Neural cell (in vitro differentiated cells): ENCODE measurements around the genes SMOC1 and SYNJ2BP.

- RAMPAGE, long total RNA = no peak
These were observed 47.2 kb downstream of the SUSD6 start for GRCh38 chr14:69658416-69659139.

GRCh38 chr14:69767253-69767577, 273 bp downstream of the SRSF5 start:
- RAMPAGE, long total RNA = no peak

DNA sequence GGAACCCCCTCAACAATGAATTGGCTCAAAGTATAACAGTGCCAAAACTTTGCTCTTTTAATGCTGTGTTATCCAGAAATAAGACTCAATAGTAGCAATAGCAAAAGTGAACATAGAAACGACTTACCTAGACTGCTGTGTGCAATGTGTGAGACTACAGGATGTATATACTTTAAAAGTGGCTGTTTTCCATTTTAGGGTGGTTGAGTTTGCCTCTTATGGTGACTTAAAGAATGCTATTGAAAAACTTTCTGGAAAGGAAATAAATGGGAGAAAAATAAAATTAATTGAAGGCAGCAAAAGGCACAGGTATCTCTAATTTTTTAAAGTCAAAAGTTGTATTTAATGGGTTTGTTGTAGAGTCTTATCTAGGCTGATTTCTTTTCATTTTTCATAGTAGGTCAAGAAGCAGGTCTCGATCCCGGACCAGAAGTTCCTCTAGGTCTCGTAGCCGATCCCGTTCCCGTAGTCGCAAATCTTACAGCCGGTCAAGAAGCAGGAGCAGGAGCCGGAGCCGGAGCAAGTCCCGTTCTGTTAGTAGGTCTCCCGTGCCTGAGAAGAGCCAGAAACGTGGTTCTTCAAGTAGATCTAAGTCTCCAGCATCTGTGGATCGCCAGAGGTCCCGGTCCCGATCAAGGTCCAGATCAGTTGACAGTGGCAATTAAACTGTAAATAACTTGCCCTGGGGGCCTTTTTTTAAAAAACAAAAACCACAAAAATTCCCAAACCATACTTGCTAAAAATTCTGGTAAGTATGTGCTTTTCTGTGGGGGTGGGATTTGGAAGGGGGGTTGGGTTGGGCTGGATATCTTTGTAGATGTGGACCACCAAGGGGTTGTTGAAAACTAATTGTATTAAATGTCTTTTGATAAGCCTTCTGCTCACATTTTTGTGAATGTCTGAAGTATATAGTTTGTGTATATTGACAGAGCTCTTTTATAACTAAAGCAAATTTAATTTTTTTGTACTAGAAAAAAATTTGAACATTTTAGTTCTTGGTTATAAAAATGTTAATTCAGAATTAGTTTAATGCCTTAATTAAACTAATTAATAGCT, 4.2 kb downstream of the SRSF5 start:
- RAMPAGE, long total RNA = no peak

DNA sequence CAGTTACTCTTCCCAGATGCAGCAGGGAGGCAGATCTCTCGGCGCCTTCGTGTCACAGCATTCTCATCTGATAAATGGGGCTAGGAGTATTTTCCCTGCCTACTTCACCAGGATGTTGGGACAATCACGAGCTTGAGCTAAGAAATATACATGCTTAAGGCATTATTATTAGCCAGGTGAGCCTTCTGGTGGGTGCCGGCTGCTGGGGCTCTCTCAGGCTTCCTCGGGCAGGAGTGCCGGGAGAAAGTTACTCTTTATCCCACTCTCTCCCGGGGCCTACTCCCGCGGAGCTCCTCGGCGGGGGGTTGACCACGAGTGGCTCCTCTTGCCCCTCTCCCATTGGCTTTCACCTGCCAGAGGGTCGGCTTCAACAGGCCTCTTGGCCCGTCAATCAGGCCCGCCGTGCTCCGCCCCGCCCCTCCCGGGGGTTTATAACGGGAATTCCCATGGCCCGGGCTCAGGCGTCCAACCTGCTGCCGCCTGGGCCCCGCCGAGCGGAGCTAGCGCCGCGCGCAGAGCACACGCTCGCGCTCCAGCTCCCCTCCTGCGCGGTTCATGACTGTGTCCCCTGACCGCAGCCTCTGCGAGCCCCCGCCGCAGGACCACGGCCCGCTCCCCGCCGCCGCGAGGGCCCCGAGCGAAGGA, at the start of gene SMOC1:
Gene SMOC1 (plus strand): TSS at position 460 of the 645 bp plus-strand sequence.
- RAMPAGE, long total RNA = no peak

GRCh38 chr14:70252226-70252463, 63.4 kb upstream of the SLC8A3 start:
- RAMPAGE, long total RNA = no peak

- RAMPAGE, long total RNA = start-site peak on the minus strand at chr14:70416979-70417045, 374 and 245 reads in 2 replicates
These were observed at the start of gene SYNJ2BP for GRCh38 chr14:70416685-70417404. Gene SYNJ2BP (minus strand): TSS chr14:70417090.

- RAMPAGE, long total RNA = no peak
These were observed 8.2 kb downstream of the MED6 start for GRCh38 chr14:70592259-70592704.

GRCh38 chr14:70706984-70707863, 65.5 kb downstream of the TTC9 start:
- RAMPAGE, long total RNA = no peak

GRCh38 chr14:70738314-70738640, 71.0 kb downstream of the MAP3K9 start:
- RAMPAGE, long total RNA = no peak

- RAMPAGE, long total RNA = no peak
These were observed 24.2 kb upstream of the PCNX1 start for GRCh38 chr14:70882880-70883599.

DNA sequence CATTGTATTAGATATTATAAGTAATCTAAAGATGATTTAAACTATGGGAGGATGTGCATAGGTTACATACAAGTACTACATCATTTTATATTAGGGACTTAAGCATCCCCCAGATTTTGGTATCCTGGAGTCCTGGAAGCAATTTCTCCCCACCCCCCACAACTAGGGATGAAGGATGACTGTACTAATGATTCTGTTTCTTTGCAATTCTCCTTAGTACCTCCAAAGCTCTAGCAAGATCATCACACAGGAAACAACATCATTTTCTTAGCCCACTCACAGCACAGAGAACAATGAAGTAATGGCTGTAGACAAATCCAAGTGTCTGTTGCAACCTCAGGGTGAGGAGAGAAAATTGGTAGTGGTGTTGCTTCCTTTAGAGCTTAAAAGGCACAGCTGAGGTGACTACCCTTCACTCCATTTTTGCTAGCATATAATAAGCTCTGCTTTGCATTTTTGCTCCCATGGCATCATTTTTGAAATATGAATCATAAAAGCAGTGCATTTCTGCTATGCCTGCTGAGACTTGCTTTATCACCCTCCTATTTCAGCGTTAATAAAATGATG, 18.7 kb upstream of the PCNX1 start:
- RAMPAGE, long total RNA = no peak

DNA sequence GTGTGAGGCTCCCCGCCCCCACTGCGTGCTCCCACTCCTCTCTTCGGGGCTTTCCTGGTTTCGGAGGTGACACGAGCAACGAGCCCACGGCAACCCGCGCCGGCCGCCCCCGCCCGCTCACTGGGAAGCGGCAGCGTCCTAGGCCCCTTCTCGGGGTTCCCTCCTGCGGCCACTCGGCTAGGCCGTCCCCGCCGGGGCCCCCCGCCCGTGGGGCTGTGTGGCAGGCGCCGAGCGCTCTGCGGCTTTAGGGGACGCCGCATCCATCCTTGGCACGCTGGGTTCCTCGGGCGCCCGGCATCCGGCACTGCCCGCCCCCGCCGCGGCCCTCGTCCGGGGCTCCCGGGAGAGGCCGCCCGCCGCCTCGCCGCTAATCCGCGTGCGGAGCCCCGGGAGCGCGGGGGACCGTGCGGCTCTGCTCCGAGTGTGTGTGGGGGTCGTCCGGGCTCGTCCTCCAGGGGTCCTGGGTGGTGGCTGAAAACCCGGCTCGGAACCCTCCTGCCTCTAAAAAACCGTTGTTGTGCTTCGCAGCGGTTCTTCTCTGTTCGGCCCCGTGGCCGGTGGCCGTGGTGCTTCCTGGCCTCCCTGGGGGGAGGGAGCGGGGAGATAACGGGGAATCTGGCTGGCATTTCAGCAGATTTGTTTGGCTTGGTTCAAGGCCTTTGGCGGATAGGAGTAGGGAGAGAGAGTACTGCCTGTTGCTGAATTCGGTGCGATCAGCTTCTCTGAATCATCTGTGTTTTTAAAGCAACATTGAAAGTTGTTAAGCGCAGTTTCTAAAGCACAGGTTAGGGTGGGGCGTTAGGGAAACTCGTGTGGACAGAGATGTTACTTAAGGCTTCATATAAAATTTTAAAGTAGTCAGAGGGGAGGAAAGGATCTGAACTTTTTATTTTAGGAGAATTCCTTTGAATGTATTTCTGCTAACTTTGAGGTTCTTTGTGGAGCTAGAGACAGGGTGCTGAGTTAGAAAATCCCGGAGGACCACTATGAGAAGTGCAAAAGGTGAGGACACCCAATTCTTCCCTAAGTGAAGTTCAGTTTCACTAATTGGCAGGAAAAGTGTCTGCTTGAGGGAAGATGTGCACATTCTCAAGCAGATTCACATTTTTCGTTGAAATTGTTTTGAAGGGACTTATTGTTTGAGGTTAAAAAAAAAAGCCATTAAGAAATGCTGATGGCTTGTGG, 1.3 kb downstream of the PCNX1 start:
- RAMPAGE, long total RNA = no peak

GRCh38 chr14:70918802-70919385, 11.6 kb downstream of the PCNX1 start:
- RAMPAGE, long total RNA = no peak

DNA sequence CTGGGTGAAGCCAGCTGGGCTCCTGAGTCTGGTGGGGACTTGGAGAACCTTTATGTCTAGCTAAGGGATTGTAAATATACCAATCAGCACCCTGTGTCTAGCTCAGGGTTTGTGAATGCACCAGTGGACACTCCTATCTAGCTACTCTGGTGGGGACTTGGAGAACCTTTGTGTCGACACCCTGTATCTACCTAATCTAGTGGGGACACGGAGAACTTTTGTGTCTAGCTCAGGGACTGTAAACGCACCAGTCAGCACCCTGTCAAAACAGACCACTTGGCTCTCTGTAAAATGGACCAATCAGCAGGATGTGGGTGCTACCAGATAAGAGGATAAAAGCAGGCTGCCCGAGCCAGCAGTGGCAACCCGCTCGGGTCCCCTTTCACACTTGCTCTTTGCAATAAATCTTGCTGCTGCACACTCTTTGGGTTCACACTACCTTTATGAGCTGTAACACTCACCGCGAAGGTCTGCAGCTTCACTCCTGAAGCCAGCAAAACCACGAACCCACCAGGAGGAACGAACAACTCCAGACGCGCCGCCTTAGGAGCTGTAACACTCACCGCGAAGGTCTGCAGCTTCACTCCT, 152.2 kb upstream of the SIPA1L1 start:
- RAMPAGE, long total RNA = no peak

DNA sequence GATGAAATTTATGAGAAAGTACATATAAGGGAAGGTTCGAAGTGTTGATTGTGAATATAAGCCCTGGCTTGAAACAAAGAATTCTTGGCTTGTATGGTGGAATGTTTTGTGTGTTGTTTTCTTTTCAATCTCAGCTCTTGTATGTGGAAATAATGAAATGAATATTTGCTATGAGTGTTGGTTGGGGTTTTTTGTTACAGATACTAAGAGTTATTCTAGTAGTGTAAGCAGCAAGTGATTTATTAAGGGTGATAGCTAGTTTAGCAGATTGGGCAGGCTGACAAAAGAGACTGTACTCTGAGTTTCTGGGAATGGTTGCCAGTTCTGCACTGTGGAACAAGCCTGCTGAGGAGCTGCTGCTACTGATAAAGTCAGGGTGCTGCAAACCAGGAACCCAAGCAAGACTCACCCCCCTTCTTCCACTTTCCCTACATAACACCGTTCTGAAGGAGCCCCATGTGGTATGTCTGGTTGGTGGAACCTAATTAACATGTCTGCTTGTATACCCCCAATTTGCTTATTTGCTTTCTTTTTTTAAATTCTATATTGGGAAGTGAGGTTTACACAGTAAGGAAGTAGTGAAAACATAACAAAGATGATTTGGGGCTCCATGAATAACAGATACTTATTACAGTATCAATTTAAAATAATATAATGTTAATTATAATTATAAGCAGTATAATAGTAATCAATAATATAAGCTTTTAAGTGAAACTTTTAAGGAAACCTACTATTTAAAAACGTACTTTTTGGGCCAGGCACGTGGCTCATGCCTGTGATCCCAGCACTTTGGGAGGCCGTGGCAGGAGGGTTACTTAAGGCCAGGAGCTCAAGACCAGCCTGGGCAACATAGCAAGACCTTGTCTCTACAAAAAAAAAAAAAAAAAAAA, 35.7 kb downstream of the SIPA1L1 start:
- RAMPAGE, long total RNA = no peak

- RAMPAGE, long total RNA = no peak
These were observed 83.9 kb upstream of the RGS6 start for GRCh38 chr14:71848233-71848773.

GRCh38 chr14:71982014-71982437, 49.8 kb downstream of the RGS6 start:
- RAMPAGE, long total RNA = no peak

GRCh38 chr14:72619166-72619628, 274.7 kb downstream of the DPF3 start:
- RAMPAGE, long total RNA = no peak

DNA sequence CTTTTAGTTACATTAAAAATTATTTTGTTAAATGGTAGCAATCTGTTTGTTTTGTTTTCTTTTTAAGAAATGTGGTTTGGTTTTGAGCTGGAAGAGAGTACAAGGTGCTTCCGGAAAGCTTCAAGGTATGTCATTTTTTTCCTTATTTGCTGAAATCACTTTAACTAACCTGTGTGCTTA, 25.0 kb downstream of the RBM25 start:
- RAMPAGE, long total RNA = no peak

DNA sequence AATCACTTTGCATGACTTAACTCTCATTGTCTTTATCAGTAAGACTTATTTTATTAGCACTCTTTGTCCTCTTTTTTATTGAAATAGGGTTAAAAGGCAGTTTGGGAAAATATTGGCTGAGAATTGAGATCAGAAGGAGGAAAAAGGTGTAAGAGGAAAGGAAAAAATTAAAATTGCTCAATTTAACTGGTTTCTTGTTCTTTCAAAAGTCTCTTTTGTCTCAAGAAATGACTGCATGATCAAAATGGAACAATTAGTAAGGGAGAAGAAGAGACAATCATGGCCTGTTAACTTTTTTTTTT, 25.2 kb downstream of the RBM25 start:
- RAMPAGE, long total RNA = no peak